ENCODE measurements around the genes TPM1 and LACTB.

- RRBS: no CpG with 5 or more reads among the region's 8 CpGs
These were observed 158.6 kb upstream of the TPM1 start for GRCh38 chr15:62883758-62884486.

DNA sequence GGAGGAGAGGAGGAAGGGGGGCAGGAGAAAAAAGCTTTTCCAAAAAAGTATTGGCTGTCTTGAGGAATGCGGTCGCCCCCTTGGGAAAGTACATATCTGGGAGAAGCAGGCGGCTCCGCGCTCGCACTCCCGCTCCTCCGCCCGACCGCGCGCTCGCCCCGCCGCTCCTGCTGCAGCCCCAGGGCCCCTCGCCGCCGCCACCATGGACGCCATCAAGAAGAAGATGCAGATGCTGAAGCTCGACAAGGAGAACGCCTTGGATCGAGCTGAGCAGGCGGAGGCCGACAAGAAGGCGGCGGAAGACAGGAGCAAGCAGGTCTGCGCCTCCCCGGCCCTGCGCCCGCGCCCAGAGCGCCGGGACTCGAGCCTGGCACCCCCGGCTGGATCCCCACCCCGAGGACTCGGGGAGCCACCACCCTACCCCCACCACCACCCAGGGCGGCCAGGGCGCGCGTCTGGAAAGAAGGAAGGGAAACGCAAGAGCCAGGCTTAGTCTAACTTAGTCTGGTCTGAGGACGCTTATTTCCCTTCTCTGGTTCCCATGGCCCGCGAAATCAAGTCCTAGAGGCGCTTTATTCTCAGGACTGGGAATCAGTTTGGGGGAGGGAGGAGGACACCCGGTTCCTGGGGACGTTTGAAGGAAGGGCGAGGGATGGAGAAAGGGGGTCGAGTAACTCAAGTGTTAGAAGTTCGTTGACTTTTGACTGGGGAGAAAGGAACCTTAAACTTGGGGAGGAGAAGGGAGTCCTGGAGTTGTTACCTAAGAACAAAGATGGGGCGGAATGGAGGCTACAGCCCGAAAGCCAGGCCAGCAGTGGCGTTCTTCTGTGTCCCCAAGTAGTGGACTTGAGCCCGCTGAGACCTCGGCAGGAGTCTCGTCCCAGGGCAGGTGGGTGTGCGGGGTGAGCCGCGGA lies at the start of gene TPM1:
TPM1 (plus strand) TSS at position 120 of the 914 bp plus-strand sequence.
- RRBS: no CpG with 5 or more reads among the region's 60 CpGs

- RRBS: no CpG with 5 or more reads among the region's 8 CpGs
These were observed 7.3 kb downstream of the TPM1 start for GRCh38 chr15:63049669-63050505.

DNA sequence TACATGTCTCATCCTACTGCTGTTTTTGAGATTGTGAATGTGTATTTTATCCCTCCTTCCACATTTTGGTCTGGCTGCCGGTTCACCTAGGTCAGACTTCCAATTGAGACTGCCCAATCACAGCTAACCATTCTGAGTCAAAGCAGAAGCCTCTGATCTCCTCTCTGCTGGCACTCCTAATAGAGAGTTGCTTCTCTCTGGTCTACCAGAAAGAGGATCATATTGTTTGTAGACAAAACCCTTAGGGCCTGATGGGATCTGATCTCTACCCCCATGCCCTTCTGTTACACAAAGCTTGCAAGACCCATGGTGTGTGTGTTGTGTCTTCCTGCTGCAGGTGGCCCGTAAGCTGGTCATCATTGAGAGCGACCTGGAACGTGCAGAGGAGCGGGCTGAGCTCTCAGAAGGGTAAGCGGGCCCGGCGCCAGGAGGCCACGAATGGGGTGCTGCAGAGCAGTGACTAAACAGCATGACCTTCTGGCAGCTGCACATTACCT lies 18.0 kb downstream of the TPM1 start:
- RRBS: 100% methylated on average over 3 of the region's 9 CpGs

DNA sequence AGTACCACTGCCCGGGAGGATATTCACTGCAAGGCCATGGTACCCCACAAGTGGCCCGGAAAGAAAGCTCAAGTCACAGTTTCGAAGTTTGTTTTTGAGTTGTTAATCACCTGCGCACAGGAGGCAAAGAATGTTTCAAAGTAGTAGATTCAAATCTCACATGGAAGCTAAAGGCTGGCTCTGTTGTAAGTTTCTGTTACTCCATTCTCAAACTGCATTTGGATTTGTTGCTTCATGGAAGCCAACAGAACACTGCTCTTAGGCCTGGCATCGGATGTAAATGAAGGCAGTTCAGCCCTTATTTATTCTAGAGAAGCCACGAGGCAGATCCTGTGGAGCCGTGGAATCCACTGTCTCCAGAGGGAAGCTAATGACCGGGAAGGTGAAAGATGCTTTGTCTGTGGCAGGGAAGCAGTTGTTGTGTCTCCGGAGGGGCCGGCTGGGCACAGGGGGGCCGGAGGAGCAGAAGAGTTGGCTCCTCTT lies 33.3 kb downstream of the TPM1 start:
- RRBS: 97% methylated on average over 2 of the region's 11 CpGs

- RRBS: 5% methylated on average over 2 of the region's 30 CpGs
These were observed at the start of gene LACTB for GRCh38 chr15:63121399-63121939. LACTB (plus strand) TSS chr15:63121861.

DNA sequence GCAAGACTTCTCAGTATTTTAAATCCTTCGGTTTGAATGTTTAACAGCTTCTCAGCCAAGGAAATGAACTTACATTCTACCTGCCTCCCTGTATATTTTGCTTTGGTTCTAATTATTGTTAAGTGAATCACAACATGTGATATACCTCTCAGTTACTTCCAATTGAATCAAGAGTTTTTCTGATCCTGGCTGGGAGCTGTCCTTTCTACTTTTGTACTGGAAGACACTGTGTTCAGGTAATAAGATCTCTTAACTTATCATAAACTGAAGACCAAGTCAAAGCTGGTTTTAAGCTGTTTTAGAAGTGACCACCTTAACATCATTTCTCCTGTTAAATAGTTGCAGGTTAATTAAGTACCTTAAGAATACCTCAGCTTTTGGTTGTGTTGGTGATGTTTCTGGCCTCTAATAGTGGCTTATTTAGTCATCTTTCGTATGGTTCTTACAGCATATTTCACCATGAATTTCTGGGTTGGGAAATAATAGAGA lies 1.4 kb downstream of the RAB8B start:
- RRBS: no CpG with 5 or more reads among the region's 2 CpGs

DNA sequence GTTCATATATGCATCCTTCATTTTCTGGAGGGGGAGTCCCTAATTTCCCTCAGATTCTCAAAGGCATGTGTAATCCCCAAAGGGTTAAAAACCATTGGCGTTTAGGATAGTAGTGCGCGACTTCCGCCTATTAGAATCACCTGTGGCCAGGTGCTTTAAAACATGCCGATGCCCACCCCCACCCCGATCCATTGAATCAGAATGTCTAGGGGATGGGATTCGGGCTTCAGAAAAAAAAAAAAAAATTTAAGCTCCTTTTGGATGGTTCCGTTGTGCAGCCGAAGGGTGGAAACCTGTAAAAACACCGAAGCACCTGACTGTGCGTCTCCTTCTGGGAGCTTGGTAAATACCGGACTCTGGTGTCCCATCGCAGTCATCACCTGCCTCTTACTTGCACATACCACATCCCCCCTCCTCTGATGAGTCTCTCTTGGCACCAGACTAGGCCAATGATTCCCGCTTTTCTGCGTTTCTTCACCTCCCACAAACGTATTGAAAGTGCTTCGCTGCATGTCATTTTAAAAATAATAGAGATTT lies 676 bp downstream of the APH1B start:
- RRBS: no CpG with 5 or more reads among the region's 17 CpGs

DNA sequence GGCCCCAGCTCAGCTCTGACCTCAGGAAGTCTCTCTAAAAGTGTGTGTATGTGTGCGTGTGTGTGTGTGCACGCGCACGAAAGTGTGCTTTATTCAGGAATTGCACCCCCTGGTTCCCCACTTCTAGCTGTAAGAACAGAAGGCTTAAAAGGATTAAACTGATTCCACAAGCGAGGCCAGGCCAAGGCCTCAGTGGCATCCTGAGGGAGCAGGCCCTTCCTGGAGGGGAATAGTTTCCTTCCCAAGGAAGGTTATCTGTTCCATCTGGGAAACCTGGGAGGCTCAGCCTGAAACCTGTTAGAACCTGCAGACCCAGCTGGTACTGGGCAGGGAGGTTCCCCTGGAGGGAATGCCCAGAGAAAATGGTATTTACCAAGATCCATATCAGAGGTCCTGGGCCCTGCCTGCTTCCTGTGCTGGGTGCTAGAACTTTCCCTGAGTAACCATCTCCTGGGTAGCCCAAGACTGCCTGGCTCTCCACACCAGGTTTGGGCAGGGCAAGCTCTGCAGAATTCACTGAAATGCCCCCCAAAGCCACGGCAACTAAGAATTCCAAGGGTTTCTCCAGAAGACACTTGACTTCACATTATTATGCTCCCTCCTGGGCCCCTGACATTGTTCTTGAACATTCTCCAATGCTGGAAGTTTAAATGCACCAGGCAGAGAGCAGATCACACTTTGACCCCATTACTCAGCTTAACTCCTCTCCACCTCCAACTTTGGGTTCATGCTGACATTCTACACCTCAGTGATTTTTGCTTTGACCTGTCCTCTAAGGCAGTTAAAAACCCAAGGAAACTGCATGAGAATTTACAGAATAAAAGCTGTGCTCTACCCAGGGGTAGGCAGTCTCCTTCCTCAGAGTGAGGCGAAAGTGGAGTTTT lies 2.1 kb downstream of the CA12 start:
- RRBS: no CpG with 5 or more reads among the region's 7 CpGs

GRCh38 chr15:63449609-63450134 lies 54.7 kb upstream of the USP3 start:
- RRBS: no CpG with 5 or more reads among the region's 3 CpGs

- RRBS: no CpG with 5 or more reads among the region's 6 CpGs
These were observed 28.1 kb upstream of the USP3 start for GRCh38 chr15:63476138-63476791.

GRCh38 chr15:63479576-63480158 lies 24.7 kb upstream of the USP3 start:
- RRBS: no CpG with 5 or more reads among the region's 6 CpGs

DNA sequence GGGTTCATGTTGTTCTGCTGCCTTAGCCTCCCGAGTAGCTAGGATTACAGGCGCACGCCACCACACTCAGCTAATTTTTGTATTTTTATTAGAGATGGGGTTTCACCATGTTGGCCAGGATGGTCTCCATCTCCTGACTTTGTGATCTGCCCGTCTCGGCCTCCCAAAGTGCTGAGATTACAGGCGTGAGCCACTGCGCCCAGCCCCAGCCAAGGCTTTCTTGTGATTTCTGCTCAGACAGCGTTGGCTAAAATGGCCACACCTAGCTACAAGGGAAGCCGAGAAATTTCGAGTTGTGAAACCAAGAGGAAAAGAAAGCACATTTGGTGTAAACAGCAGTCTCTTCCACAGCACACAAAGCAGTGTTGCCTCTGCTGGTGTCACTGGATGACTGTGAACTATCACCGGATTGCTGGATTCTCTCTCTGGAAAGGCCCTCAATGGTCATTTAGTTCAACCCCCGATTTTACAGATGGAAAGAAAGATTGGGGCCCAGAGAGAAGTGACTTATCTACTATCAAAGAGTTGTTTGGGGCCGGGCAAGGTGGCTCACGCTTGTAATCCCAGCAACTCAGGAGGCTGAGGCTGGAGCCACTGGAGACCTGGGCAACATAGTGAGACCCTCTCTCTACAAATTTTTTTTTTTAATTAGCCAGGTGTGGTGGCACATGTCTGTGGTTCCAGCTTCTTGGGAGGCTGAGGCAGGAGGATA lies 5.5 kb upstream of the USP3 start:
- RRBS: no CpG with 5 or more reads among the region's 14 CpGs

DNA sequence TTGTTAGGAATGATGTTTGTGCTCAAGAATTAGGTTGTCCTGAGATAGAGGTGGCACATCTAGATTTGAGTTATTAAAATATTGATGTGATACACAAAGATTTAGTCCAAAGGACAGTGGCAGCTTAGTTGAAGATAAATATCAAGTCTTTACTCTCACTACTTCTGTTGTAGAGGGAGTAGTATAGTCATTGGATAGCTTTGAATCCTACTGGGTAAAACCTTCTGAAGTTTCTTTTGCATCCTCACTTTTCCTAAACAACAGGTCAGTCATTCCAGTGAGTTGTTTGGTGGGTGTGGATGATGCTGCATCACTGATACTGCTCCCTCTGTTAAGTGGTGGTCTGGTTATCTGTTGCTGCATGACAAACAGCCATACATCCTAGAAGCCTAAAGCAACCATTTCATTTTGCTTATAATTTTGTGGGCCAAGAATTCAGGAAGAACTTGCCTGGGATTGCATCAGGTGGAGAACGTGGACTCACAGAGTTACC lies 19.7 kb downstream of the USP3 start:
- RRBS: no CpG with 5 or more reads among the region's 1 CpG

DNA sequence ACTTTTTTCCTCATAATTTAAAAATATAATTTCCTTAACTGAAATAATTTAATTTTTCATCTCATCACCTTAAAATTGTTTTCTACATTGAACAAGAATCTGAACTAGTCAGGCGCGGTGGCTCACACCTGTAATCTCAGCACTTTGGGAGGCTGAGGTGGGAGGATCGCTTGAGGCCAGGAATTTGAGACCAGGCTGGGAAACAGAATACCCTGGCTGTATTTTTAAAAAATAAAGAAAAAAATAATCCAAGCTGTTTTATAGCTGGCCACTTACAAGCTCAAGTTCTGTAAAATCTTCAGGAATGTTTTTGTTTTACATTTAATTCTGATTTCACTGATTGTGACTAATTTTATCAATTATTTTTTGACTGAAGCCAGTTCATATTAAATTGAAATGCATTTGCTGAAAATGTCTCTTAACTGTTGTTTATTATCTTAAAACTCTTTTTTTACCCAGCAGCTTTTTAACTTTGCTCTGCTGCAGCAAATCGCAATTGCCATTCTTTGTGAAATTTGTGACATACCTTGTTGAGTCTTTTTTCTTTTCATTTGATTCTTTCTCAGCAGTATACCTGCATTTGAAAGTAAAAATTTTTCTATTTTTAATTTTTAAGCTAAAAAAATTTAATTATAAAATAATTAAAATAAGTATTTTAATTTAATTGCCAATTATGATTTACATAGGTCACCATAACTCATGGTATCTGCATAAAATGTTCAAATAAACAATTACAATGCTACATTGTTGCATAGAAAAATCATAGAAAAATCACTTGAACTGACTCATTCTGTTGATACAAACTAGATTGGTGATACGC lies 46.2 kb upstream of the FBXL22 start:
- RRBS: no CpG with 5 or more reads among the region's 5 CpGs

GRCh38 chr15:63718323-63719293 lies 115.1 kb downstream of the HERC1 start:
- RRBS: no CpG with 5 or more reads among the region's 6 CpGs

DNA sequence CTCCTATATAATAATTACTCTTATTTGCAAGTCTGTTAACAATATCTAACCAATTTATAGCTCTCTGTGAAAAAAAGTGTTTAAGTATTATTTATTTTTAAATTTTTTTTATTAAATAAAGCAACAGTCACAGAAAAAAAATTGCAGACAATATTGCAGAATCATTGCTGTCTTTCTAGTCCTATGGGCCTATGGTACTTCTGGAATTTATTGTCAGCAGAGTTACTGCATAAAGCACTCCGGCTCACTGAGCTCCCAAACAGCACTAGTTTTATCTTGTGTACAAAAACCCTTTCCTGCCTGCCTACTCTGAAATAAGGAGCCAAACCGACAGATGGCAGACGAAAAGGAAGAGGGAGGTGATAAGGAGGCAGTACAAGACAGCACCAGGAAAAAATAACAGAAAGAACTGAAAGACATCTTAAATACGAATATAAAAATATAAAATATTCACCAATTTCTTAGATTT lies 15.6 kb downstream of the HERC1 start:
- RRBS: no CpG with 5 or more reads among the region's 4 CpGs

GRCh38 chr15:63832999-63833656 lies 620 bp downstream of the HERC1 start:
- RRBS: 2% methylated on average over 32 of the region's 49 CpGs

- RRBS: no CpG with 5 or more reads among the region's 7 CpGs
These were observed 82.6 kb upstream of the HERC1 start for GRCh38 chr15:63916219-63916916.

GRCh38 chr15:63939190-63940193 lies 105.7 kb upstream of the HERC1 start:
- RRBS: no CpG with 5 or more reads among the region's 10 CpGs